Mucosa of descending colon (tissue), 1 donor: ENCODE measurements around a stretch of chr3.

DNA sequence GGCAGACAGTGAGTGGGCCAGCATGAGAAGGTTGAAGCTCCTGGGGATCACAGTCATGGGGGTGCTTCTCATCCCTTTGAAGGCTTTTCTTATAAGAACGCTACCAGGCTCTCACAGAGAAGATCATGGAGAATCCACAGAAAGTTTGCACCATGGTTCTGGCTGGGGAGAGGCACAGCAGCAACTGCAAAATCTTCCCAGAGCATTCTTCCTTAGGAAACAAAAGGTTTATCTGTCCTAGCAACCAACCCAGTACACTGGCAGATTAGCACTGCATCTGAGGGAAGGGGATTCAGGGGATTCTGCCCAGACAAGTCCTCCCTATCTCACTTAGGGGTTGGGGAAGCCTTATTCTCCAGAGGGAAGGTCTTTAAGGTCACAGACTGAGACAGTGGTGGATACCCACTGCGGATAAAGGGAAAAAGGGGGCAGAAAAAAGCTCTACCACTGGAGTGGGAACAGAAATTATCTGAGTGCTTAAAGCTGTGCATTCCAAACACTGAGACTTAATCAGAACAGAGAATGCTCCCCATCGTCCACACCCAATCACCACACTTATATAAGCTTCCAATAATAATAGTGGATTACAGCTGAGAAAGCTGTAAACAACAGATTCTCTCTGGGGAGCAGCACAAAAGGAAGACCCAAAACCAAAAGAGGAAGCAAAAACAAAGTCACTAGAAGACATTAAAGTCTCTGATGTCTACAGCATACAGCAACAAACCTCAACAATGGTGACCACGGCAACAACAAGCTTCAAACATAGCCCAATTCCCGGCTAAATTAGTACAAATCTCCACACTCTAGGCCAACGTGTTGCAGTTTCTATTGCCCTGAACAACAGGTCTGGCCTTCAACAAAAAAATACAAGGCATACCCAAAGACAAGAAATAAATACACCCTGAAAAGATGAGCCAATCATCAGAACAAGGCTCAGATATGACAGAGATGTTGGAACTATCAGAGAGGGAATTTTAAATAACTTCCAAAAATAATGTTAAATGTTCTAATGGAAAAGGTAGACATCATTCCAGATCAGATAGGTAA is 37.6 kb downstream of the ZDHHC23 start:
- PRO-cap, result no peak

DNA sequence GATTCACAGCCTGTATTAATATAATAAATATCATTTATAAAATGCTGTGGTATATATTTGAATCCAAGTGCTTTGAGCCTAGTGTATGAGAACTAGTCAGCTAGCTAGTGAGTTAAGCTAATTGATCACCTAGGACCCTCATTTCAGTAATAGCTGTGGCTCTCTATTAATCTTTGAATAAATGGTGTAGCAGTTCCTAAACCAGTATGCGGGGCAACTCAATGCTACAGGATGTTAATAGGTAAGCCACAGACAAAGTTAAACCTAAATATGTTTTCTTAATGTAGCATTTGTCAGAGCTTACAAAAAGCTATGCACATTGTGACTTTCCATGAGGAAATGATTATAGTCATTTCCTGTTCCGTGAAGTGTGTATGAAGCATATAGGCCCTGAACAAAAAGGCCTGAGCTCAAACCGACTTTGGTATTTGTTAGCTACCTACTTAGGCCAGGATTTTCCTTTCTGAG is 14.4 kb downstream of the ZNF80 start:
- PRO-cap, result bidirectional peak, plus-strand start at position 413 of the sequence, minus-strand start at position 208 of the sequence

GRCh38 chr3:114231638-114232036 is 5.7 kb downstream of the ZNF80 start:
- PRO-cap, result unidirectional peak, plus-strand start at chr3:114231851

GRCh38 chr3:114337354-114338434 is 43.9 kb downstream of the TIGIT start:
- PRO-cap, result no peak

GRCh38 chr3:114447370-114448017 is 153.7 kb downstream of the TIGIT start:
- PRO-cap, result no peak

DNA sequence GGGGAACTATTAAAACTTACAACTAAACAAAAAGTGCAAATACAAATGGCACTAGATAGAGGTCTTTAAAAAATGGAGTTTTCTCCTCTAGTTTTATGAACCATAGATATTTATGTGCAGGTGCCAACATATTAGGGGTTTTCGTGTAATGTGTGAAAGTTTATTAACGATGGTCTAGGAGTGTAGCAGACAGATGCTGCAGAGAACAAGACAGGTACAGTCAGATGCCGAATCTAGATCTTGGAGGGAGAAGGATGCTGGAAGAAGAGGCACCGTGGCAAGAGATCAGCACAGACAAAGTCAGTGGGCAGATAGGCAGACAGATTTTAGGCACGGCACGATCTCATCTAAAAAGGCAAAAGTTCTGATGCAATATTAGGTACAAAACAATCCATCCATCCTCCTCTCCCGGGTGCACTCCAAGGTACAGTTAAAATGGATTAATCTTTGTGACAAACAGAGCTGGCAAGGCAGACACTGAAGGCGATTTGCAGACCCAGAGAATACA is 161.6 kb downstream of the TIGIT start:
- PRO-cap, result no peak

GRCh38 chr3:114623918-114624853 is 330.4 kb downstream of the TIGIT start:
- PRO-cap, result bidirectional peak, plus-strand start at chr3:114624222, minus-strand start at chr3:114624146

GRCh38 chr3:114712995-114713522 is 419.2 kb downstream of the TIGIT start:
- PRO-cap, result no peak

- PRO-cap, result no peak
Observed at GRCh38 chr3:114872458-114873091, 274.5 kb downstream of the ZBTB20 start.

- PRO-cap, result no peak
Observed at GRCh38 chr3:114892045-114892602, 255.0 kb downstream of the ZBTB20 start.

GRCh38 chr3:115023300-115023870 is 123.7 kb downstream of the ZBTB20 start:
- PRO-cap, result no peak

DNA sequence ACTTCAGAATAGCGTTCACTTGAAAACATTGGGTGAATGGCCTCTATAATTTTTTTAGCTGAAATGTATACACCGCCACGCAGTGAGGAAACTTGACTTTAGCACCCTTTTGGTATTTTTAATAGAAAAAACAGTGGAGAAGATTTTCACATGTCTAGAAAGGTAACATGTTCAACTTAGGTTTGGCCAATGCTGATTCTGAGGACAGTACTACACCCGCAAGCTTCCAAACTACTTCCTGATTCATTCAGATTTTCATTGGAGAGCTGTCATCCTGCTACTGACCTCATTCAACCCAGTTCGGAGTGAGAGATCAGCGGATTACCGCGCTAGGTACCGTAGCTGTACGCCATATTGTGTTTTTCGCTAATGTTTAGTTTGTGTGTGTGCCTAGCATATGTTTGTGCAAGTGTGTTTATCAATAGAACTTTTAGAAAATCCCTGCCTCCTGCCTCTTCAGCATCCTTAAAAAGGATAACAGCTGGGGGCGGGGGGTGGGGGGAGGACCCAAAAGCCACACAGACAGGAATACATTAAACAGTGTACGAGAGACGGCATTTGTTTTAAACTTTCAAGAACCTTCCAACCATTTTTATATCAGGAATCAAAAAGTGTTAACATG is 1.1 kb downstream of the ZBTB20 start:
- PRO-cap, result bidirectional peak, plus-strand start at position 298 of the sequence, minus-strand start at position 200 of the sequence

GRCh38 chr3:115657866-115658701 is 34.8 kb downstream of the GAP43 start:
- PRO-cap, result bidirectional peak, plus-strand start at chr3:115658569, minus-strand start at chr3:115658465

DNA sequence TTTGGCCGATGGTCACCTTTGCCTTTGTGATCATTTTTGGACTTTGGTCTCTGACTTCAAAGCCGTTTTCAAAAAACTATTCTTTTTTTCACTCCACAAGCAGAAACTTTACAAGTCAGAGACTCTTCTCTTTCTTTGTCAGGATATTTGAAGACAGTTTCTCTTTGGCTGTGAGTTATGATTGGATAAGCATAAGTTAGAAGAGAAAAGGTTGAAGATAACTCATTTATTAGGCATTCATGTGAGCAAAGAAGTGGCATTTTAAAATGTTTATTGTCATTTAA is 83.3 kb downstream of the GAP43 start:
- PRO-cap, result no peak

- PRO-cap, result no peak
Observed at GRCh38 chr3:115784976-115785862, 161.9 kb downstream of the GAP43 start.

- PRO-cap, result no peak
Observed at GRCh38 chr3:117397943-117398607, 952.8 kb upstream of the LSAMP start.

DNA sequence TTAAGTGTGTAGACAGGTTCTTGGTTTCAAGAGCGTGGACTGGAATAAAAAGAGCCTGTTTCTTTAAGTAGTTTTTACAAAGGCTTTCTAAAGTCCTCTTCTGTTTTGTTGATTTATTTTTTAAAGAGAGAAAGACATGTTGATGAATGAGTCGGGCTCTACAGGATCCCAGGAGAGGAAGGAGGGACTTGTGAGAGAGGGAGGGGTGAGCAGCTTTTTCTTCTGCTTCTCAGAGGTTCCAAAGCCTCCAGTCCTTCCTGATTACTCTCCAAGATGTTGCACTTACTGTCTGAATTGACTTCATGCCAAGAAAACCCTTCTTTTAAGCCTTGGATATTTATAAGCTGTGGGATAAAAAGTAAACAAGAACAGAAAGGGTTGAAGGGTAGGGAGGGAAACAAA is 457.4 kb downstream of the IGSF11 start:
- PRO-cap, result no peak

GRCh38 chr3:119349175-119350058 is 55.2 kb downstream of the ARHGAP31 start:
- PRO-cap, result no peak

DNA sequence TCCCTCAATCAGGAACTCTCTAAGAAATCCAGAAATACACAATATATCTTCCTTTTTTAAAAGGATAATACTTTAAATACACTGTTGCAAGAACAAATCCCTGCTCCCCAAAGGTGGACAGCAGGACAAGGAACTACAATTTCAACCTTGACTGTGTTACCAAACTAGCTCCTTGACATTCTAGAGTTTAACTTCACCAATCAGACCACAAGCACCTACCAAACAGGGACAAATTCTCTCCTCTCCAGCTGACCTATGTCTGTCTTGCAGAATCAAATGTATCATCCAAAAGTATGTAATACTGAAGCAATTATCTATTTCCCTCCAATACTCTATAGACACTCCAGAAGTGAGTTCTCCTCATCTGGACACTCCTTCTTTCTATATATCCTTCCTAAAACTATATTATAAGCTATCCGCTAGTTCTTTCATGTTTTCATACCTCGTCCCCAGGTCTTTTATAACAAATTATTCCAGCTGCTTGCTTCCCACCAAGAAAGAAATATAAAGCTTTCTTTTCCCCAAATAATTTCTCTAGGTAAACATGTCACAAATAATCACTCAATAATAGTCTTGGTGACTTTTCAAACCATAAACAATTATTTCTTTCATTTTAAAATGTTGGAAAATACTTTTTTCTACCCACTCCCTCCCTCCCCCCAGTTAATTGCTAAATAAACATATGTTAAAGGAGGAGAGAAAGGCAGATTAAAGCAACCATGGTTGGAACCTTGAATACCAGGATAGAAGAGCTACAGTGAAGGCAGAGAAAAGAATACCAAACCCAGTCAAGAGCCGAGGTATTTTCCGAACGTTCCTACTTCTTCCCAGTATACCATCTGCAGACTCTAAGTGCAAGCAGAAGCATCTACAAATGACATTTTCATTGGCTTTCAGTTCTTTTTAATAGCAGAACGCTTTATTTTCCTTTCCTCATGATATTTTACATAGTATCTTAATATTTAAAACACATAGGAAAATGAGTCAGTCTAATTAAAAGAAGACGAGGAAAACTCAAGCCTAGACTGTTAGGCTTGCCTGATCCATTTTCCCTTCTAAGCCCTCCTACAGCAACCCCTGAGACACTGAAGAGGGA is 3.5 kb downstream of the TMEM39A start:
- PRO-cap, result no peak

DNA sequence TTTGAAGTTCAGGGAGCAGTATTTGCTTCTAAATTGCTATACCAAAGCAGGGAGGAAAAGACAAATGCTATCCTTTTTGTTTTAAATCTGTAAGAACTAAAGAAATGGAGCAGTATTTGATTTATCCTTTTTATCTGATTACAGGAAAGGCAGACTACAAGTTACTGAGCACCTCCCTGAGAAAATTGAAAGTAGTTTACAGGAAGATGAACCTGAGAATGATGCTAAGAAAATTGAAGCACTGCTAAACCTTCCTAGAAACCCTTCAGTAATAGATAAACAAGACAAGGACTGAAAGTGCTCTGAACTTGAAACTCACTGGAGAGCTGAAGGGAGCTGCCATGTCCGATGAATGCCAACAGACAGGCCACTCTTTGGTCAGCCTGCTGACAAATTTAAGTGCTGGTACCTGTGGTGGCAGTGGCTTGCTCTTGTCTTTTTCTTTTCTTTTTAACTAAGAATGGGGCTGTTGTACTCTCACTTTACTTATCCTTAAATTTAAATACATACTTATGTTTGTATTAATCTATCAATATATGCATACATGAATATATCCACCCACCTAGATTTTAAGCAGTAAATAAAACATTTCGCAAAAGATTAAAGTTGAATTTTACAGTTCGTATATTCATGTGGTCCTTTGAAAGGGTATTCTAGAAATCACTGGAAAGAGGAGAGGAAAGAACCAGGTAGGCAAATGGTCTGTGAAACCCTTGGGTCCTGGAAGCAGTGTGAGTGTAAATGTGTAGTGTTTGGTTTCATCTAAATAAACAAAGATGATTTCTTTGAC is 25.3 kb downstream of the TIMMDC1 start:
- PRO-cap, result no peak